ENCODE measurements around a stretch of chr20.

DNA sequence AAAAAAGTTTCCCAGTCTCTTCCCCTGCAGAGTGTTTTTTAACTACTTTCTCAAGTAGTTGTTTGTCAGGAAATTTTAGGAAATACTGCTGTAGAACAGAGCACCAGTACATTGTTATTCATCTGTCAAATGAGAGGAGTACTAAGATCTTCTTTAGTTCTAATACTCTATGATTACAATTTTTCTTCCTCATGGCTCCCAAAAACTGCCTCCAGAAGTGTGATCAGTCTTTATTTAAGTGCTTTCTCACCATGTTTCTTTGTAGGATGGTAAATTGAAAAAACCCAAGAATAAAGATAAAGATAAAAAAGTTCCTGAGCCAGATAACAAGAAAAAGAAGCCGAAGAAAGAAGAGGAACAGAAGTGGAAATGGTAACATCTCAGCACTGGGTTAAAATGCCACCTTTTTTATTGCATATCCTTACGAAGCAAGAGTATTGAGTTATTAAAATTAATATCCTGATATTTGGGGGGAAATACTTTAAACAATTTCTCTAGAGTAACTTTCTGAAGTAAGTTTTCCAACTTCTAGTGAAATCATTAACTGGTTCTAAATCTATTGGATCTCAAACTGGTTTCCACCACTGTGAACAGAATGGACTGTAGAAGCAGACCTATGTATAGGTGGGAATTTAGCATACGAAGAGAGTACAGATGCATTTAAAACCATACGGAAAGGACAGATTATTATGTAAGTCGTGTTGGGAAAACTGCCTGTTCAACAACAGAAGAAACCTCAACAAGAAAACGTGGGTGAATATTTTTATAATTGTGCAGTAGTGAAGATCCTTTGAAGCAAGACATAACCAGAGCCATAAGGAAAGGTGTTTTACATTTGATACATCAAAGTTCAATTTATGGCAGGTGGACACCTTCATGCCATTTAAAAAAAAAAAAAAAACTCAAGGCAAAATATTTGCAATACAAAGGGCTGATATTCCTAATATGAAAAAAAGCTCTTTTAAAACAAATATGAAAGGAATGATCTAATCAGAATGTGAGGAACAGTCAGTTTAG is 52.8 kb upstream of the PLCG1 start:
- PRO-cap, 5 experiments: no peak in any of the 5 experiments
- RAMPAGE, long total RNA, 2 experiments: no peak in any of the 2 experiments
- RRBS: no CpG with 5 or more reads among the region's 6 CpGs

GRCh38 chr20:41092856-41093539 is 44.3 kb upstream of the PLCG1 start:
- PRO-cap, 5 experiments: no peak in any of the 5 experiments
- RAMPAGE, long total RNA, 2 experiments: no peak in any of the 2 experiments
- RRBS: no CpG with 5 or more reads among the region's 6 CpGs

DNA sequence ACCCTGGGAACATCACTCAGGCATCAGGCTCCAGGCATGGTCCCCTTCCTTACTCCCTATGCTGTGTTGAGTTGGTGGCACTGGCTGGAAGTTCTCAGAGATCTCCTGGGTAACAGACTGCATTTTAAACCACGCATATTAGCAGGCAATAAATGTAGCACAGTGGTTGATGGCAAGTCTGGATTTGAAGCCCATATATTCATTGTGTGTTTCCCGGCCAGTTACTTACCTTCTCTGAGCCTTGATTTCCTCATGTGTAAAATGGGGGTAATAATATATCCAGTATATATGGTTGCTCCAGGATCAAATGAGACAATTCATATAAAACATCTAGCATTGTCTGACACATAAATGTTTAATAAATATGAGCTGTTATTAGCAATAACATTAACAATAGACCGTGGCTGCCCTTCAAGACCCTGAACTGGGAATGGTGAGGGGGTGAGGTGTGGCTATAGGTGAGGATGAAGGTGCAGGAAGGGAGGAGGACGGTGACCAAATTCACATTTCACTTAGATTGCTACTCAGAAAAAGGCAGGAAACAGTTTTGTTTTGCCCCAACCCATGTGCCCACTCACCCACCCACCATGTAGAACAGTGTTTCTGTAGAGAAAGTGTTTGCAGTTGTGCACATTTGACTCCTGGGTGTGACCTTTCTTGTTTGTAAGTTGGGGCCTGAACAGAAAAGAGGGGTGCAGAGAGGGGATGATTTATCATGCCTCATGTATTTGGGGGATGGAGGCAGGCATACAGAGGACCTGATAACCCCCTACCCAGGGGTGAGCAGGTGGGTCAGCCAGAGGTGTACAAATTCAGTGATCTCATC is 2.2 kb downstream of the PLCG1 start:
- PRO-cap, 5 experiments: no peak in any of the 5 experiments
- RAMPAGE, long total RNA, 2 experiments: no peak in any of the 2 experiments
- RRBS: no CpG with 5 or more reads among the region's 4 CpGs

- PRO-cap, 5 experiments: peak in 5 of 5 experiments; most common minus-strand start chr20:41248874 (in 4)
- RAMPAGE, long total RNA, 2 experiments: no peak in any of the 2 experiments
- RRBS: no CpG with 5 or more reads among the region's 3 CpGs
Observed at GRCh38 chr20:41248642-41249337, 68.7 kb downstream of the ZHX3 start.

GRCh38 chr20:41284408-41285311 is 32.9 kb downstream of the ZHX3 start:
- PRO-cap, 5 experiments: no peak in any of the 5 experiments
- RAMPAGE, long total RNA, 2 experiments: no peak in any of the 2 experiments
- RRBS: no CpG with 5 or more reads among the region's 4 CpGs

DNA sequence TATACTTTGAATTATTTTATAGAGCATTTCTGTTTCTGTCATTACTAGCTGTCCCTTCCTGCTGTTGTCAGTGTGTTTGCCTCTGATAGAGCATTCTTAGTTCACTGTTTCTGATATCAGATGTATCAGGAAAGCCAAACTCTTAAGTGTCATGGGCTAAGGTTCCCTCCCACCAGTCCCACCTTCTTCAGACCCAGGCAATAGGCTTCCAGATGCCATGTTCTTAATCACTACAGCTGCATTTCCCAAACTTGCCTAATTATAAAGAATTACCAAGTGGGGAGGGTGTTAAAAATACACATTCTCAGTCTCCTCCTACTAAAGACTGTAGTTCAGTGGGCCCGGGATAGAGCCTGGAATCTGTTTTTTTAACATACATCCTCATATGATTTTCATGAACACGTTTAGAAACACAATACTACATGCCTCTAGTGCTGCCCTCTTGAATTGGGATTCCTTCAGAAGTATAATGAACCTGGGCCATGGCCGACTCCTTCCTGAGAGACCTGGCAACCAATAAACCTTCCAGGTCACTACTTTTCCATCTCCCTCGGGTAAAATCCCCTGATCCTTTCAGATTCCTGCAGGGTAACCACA is 8.3 kb downstream of the ZHX3 start:
- PRO-cap, 5 experiments: no peak in any of the 5 experiments
- RAMPAGE, long total RNA, 2 experiments: no peak in any of the 2 experiments
- RRBS: no CpG with 5 or more reads among the region's 4 CpGs

DNA sequence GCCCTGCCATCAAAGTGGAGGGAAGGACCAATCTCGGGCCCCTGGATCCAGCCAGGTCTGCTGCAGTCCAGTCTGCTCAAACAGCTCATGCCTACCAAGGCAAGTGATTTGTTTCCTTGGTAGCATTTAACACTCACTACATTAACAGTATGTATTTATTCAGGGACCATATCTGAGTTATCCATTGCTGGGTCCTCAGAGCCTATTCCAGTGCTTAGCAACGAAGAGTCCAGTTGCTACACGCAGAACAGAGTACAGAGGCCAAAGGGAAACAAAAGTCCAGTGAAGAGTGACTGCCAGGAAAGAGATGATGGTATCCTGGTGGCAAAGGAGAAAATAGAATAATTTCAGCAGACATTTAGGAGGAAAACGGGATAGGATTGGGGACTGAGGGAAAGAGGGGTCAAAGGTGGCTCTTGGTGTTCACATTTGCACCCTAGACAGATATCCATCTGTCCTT is 352.2 kb downstream of the PTPRT start:
- PRO-cap, 5 experiments: no peak in any of the 5 experiments
- RAMPAGE, long total RNA, 2 experiments: no peak in any of the 2 experiments
- RRBS: no CpG with 5 or more reads among the region's 4 CpGs

DNA sequence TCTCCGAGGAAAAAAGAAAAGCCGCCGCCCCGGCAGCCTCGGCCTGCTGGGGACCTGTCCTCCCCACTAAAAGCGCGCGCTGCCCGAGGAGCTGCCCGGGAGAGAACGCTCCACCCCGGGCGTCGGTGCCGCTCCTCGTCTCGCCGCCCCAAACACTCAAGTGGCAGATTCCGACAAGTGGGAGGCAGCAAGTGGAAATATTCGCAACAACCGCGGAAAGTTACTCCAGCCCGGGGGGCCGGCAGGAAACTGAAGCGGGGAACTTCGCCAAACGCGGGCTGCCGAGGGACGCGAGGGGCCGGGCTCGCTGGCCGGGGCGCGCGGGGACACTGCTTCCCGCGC is 578 bp downstream of the PTPRT start:
- PRO-cap, 5 experiments: no peak in any of the 5 experiments
- RAMPAGE, long total RNA, 2 experiments: no peak in any of the 2 experiments
- RRBS: 5% methylated on average over 33 of the region's 39 CpGs

GRCh38 chr20:43464036-43464724 is 6.5 kb downstream of the SRSF6 start:
- PRO-cap, 5 experiments: no peak in any of the 5 experiments
- RAMPAGE, long total RNA, 2 experiments: no peak in any of the 2 experiments
- RRBS: no CpG with 5 or more reads among the region's 9 CpGs

GRCh38 chr20:43556361-43557157 is 2.3 kb upstream of the SGK2 start:
- PRO-cap, 5 experiments: peak in 3 of 5 experiments; most common plus-strand start chr20:43556794 (in 1)
- RAMPAGE, long total RNA, 2 experiments: no peak in any of the 2 experiments
- RRBS: no CpG with 5 or more reads among the region's 4 CpGs

DNA sequence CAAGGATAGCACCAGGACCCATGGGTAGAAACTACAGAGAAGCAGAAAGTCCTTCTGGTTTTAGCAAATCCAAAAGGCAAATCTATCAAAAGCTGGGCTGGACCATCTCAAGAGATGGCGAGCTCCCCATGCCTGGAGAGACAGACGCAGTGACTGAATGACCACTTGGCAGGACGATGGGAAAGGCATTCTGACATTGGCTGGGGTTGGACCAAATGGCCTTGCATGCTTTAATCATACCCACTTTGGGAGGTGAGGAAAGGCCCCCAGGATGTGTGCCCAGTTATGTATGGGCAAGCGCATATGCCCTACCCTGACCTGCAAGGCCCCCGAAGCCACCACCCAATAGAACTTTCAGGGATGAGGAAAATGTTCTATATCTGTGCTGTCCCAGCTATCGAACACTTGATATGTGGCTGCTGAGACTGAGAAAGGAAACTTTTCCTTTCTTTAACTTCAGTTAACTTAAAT is 45.1 kb downstream of the JPH2 start:
- PRO-cap, 5 experiments: no peak in any of the 5 experiments
- RAMPAGE, long total RNA, 2 experiments: no peak in any of the 2 experiments
- RRBS: no CpG with 5 or more reads among the region's 6 CpGs

DNA sequence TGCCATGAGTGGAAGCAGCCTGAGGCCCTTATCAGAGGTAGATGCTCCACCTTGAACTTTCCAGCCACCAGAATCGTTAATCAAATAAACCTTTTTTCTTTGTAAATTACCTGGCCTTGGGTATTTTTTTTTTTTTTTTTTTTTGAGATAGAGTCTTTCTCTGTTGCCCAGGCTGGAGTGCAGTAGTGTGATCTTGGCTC is 18.0 kb downstream of the JPH2 start:
- PRO-cap, 5 experiments: no peak in any of the 5 experiments
- RAMPAGE, long total RNA, 2 experiments: no peak in any of the 2 experiments
- RRBS: no CpG with 5 or more reads among the region's 1 CpG

- PRO-cap, 5 experiments: no peak in any of the 5 experiments
- RAMPAGE, long total RNA, 2 experiments: no peak in any of the 2 experiments
- RRBS: no CpG with 5 or more reads among the region's 11 CpGs
Observed at GRCh38 chr20:44175198-44175661, 11.8 kb downstream of the JPH2 start.

DNA sequence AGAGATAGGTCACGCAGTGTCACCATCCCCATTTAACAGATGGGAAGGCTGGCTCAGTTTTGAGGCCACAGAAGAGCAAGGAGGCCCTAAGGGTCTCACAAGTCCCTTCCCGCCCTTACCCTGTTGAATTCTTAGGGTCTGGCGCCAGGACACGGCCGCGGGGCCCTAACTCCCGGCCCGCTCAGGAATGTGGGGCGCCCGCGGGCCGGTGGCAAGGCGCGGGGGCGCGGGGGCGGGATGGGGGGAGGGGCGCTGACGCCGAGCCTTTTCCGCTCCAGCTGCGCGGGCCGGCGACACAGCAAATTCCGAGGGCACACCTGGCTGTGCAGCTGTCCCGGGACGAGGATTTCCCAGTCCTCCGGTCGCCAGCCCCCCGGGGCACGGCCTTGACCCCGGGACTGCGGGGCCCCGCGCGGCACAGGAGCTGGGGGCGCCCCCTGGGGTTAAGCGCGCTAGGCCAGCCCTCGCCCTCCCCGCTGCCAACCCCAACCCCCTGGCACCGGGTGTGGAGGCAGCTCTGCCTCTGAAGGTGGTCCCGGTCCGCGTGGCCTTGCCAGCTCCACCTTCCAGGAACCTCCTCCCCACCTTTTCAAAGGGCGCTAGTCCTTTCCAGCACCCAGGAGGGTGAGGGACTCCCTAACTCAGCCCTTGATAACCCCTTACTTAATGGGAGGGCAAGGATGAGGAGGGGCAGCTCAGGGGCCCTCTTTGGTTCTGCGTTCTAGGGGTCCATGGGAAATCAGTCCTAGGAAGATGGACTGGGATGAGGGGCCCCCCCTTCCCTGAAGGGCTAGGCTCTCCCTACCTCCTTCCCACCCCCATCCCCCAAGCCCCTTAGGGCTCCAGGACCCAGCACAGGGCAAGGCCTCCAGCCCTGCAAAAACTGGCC is 10.1 kb upstream of the R3HDML start:
- PRO-cap, 5 experiments: no peak in any of the 5 experiments
- RAMPAGE, long total RNA, 2 experiments: no peak in any of the 2 experiments
- RRBS: 8% methylated on average over 22 of the region's 48 CpGs

DNA sequence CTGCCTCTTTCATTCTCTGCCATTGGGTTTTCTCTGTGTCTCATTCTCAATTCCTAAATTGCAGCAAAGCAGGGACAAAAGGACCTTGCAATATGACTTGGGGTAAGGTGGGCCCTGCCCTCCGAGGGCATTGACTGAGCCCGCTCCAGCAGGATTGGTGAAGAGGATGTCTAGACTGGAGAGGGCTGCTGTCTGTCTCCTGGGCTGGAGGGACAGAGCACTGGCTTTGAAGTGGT is 278 bp upstream of the R3HDML start:
- PRO-cap, 5 experiments: no peak in any of the 5 experiments
- RAMPAGE, long total RNA, 2 experiments: no peak in any of the 2 experiments
- RRBS: no CpG with 5 or more reads among the region's 2 CpGs

GRCh38 chr20:44434613-44434789 is 41.2 kb upstream of the TTPAL start:
- PRO-cap, 5 experiments: no peak in any of the 5 experiments
- RAMPAGE, long total RNA, 2 experiments: no peak in any of the 2 experiments
- RRBS: no CpG with 5 or more reads among the region's 2 CpGs

GRCh38 chr20:44456954-44457548 is 18.6 kb upstream of the TTPAL start:
- PRO-cap, 5 experiments: no peak in any of the 5 experiments
- RAMPAGE, long total RNA, 2 experiments: no peak in any of the 2 experiments
- RRBS: no CpG with 5 or more reads among the region's 8 CpGs

DNA sequence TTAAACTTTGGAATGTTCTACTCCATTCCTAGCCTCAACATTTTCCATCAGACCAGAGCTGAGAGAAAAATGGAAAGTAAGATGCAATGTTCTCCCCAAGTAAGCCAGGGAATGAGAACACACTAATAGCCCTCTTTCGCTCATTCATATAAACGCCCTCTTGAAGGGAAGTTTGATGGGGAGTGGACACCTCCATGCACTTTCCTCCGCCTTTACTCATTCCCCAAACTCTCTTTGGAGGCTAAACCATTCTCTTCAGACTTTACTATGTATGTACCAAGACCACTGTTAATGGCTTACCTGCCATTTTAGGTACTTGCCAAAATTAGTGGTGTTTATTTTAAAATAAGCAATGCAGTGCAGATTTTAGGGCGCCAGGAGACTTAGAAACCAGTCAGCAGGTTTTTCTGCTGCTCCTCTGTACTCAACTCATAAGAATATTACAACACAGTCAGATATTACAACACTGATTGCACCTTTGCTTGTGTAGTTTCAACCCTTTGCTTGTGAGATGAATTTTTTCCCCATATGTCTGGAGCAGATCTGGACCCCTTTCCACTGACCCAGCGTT is 5.9 kb downstream of the TTPAL start:
- PRO-cap, 5 experiments: peak in 5 of 5 experiments; most common plus-strand start position 369 of the sequence (in 4); most common minus-strand start position 236 of the sequence (in 3)
- RAMPAGE, long total RNA, 2 experiments: no peak in any of the 2 experiments
- RRBS: no CpG with 5 or more reads among the region's 5 CpGs

DNA sequence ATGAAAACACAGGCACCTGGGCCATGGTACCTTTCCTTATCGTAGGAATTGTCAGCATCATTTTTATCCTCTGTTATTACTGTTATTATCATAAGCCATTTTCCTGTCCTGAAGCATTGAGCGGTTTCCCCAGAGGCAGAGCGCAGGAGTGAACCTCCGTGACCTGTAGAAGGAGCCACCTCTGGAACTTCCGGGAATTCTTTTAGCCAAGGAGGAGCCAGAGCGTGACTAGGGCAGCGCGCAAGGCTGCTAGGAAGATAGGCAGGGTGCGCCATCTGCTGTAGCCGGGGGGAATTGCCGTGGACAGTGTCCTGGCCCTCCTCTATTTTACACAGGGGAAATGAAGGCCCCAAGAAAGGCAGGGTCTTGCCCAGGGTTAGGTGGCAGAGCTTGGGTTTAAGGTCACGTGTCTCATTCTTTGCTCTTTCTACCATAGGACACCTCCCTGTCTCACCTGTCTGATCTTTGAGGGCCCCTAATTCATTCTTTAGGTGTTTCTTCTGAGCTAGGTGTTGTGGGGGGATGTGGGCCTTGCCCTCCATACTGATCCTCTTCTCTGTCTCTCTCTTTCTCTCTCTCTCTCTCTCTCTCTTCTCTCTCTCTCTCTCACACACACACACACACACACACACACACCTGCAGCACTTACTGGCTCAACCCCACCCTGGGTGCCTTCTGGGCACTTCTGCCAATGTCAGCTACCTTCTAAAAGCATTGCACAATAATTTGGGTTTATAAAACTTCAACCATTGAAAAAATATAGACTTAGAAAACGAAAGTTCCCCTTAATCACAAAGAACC is 27.7 kb downstream of the PKIG start:
- PRO-cap, 5 experiments: peak in 4 of 5 experiments; most common plus-strand start position 199 of the sequence (in 1); most common minus-strand start position 150 of the sequence (in 4)
- RAMPAGE, long total RNA, 2 experiments: no peak in any of the 2 experiments
- RRBS: under 1% methylated on average over 4 of the region's 13 CpGs

DNA sequence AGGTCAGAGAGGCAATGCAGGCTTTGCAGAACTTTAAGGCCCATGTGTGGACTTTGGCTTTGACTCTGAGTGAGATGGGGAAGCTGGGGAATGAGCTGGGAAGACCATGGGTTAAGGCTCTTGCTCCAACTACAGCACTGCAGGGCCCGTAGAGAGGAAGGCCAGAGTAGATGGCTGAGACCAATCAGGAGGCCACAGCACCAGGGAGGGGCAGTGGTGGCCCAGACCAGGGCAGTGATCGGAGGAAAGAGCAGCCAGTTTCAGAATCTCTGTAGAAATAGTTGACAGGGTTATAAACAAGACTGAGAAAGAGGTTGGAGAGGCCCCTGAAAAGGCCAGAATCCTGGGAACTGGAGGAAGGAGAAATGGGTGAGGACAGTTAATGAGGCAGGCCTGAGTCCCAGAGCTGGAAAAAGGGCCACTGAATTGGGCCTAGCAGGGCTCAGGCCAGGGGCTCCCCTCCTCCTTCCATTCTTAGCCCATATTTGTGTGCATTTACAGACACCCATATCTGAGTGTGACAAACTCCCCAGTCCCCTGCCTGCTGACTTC is 18.0 kb downstream of the ADA start:
- PRO-cap, 5 experiments: no peak in any of the 5 experiments
- RAMPAGE, long total RNA, 2 experiments: no peak in any of the 2 experiments
- RRBS: no CpG with 5 or more reads among the region's 2 CpGs